GM19240 (cell line): ENCODE data around the genes FOXO3 and ARMC2.

GRCh38 chr6:107153958-107154542, 38.7 kb upstream of the BEND3 start:
- RRBS = no CpG with 5 or more reads among the region's 9 CpGs

GRCh38 chr6:107730695-107731353, 93.3 kb downstream of the SCML4 start:
- RRBS = no CpG with 5 or more reads among the region's 6 CpGs

DNA sequence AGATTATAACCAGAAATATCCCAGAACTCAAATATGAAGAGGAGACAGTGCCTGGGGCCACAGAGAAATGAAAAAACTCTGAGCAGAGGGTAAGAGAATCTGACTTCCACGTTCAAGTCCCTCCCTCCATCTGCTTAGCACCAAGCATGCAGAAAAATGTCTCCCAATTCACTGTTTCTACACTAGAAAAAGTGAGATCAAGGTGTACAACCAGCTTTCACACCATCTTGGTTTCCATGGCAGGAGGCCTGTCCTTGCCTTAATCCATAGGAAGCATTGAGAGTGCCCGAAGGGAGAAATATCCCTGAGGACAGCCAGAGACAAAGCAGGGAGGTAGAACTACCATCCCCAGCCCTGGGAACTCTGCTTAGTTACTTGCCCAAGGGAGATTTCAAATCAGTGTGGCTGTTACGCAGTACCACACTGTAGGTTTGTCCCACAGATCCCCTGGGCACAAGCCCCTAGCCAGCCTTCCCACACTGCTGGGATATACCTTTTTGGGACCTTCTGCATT, 82.9 kb downstream of the SCML4 start:
- RRBS = no CpG with 5 or more reads among the region's 3 CpGs

DNA sequence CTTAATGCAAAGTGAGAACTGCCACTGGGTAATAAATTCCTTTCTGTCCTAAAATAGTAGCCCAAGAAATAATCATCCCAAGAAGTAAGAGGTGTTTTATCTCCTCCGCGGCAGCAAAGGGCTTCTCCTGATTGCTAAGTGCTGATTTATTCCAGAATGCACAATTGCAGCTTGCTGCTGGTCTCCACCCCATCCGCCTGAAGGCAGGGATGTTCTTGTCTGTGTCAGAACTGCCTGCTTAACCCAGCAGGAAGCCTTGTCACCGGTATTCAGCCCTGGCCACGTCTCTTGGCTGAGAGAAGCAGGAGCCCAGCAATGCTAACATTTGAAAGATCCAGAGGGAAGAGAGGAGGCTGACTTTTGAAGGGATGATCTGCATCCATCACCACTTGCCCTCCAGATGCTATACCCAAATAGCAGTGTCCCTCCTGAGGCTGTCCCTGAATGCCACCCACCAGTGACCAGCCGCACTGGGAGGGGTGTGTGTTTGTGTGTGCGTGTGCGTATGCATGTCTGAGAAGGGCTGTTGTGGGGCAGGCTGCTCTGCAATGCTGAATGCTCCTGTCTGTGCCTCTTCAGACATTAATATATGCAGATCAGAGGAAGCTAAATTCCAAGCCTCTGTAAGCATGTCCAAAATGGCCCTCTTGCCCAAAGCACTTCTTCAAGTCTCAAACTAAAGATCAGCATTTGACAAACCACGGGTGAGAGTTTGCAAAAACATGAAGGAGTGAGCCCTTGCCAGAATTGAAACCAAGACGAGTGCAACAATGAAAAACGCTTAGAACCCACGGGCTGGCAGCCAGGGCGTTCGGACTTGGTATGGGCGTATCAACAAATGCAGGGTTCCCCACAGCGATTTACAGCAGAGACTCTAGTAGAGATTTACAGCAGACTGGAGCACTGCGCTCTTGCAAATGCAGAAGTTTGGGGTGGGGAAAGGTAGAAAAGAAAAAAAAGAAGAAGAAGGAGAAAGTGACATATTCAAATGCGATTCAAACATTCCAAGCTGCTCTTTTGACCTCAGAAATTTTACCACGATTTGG, 3.9 kb downstream of the SCML4 start:
- RRBS = no CpG with 5 or more reads among the region's 19 CpGs

- RRBS = no CpG with 5 or more reads among the region's 4 CpGs
These were observed 57.0 kb upstream of the SCML4 start for GRCh38 chr6:107880947-107881620.

GRCh38 chr6:108043307-108044199, 31.0 kb downstream of the OSTM1 start:
- RRBS = no CpG with 5 or more reads among the region's 7 CpGs

GRCh38 chr6:108364526-108364824, 69.6 kb downstream of the AFG1L start:
- RRBS = no CpG with 5 or more reads among the region's 3 CpGs

- RRBS = no CpG with 5 or more reads among the region's 3 CpGs
These were observed 107.0 kb upstream of the FOXO3 start for GRCh38 chr6:108453601-108454154.

- RRBS = 10% methylated on average over 35 of the region's 112 CpGs
These were observed at the start of gene FOXO3 for GRCh38 chr6:108560477-108561353. FOXO3 (plus strand) TSS chr6:108560917.

DNA sequence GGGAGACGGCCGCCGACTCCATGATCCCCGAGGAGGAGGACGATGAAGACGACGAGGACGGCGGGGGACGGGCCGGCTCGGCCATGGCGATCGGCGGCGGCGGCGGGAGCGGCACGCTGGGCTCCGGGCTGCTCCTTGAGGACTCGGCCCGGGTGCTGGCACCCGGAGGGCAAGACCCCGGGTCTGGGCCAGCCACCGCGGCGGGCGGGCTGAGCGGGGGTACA, 549 bp downstream of the FOXO3 start:
- RRBS = no CpG with 5 or more reads among the region's 30 CpGs

DNA sequence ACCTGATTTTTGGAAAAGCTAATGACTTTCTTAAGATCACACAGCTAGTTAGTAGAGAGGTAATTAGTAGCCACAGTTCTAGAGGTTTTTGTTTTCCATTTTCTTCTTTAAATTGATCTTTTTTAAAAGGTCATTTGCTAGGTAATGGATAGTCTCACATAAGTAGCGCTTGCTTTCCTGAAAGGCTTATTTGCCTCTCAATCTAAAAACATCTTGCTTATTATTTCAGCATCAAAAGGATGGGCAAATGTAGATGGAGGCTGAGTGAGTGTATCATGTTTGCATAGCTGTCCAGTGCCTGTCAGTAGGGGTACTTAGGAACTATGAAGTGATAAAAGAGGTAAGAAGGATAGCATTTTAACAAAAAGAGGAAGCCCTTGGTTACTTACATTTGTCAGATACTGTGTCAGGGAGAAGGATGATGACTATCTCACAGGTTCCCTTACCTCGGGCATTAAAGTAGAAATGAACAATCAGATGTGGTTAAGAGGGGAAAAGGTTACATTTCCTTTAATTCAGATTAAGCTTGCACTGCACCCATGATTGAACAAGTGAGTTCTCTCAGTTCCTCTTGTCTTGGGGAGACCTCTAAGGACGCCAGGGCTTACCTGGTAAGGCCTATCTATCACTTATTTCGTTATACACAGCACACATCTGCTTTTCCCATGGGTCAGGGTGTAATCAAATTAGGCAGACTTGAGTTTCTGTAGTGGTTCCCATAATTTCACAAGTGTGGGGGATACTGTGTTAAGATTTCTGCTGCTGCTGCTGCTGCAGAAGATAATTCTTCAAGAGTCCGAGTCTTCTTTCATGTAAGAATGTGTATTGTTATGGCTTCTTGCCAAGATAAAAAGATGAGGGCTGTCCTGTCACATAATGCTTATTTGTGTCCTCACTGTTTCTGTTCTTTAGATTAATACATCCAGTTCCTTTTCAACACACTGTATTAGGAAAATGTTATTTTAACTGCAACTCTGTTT, 4.5 kb downstream of the FOXO3 start:
- RRBS = no CpG with 5 or more reads among the region's 5 CpGs

GRCh38 chr6:108582760-108583483, 22.2 kb downstream of the FOXO3 start:
- RRBS = no CpG with 5 or more reads among the region's 7 CpGs

GRCh38 chr6:108585912-108586292, 25.2 kb downstream of the FOXO3 start:
- RRBS = no CpG with 5 or more reads among the region's 3 CpGs

DNA sequence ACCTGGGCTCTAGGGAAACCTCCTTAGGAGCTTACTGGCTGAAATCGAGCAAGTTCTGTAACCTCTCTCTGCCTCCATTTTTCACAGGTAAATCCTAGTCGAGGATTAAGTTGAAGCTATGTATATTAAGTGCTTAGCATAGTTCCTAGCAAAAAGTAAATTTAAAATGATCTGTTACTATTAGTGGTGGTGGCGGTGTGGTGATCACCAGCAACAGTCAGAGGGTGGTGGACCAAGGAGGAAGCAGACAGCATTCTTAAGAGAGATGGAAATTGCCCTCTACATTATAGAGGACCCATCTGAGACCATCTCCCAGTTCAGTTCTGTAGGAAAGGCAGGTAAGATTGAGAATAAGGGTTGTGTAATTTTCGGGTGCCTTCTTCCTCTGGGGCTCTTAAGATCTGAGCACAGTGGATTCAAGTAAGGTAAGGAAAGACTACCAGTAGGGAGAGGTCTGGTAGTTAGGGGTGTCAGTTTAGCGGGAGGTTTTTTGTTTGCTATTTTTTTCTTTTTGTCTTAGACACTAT, 68.3 kb downstream of the FOXO3 start:
- RRBS = no CpG with 5 or more reads among the region's 5 CpGs

DNA sequence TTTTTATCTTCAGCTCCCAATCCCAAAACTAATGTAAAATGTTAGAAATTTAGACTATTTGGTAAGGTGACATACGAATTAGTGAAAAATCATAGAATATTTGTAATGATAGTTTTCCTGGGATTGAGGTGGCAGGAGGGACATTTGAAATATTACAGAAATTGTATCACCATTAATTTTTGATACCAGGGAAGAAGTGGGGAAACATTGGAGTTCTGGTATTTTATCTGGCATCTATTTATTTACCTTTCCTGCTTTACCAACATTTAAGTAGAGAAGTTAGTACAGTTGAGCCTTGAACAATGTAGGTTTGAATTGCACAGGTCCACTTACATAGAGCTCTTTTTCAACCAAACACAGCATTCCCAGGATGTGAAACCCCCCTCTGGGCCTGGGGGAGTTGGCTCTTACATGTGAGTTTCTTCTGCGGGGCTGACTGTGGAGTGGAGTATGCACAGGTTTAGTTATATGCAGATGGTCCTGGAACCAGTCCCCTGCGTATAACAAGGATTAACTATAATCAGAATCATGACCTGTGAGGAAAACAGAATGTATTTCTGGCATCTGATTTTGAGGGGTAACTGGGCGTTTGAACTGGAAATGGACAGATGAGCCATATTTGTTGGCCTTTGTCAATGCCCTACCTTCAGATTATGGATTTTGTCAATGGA, 97.0 kb downstream of the FOXO3 start:
- RRBS = no CpG with 5 or more reads among the region's 4 CpGs

DNA sequence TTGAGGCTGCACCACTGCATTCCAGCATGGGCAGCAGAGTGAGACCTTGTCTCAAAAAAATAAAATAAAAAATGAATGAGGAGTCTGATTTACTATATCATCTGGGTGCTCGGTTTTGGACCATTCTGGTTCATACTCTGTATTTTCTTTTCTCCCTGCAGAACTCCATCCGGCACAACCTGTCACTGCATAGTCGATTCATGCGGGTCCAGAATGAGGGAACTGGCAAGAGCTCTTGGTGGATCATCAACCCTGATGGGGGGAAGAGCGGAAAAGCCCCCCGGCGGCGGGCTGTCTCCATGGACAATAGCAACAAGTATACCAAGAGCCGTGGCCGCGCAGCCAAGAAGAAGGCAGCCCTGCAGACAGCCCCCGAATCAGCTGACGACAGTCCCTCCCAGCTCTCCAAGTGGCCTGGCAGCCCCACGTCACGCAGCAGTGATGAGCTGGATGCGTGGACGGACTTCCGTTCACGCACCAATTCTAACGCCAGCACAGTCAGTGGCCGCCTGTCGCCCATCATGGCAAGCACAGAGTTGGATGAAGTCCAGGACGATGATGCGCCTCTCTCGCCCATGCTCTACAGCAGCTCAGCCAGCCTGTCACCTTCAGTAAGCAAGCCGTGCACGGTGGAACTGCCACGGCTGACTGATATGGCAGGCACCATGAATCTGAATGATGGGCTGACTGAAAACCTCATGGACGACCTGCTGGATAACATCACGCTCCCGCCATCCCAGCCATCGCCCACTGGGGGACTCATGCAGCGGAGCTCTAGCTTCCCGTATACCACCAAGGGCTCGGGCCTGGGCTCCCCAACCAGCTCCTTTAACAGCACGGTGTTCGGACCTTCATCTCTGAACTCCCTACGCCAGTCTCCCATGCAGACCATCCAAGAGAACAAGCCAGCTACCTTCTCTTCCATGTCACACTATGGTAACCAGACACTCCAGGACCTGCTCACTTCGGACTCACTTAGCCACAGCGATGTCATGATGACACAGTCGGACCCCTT, 102.9 kb downstream of the FOXO3 start:
- RRBS = no CpG with 5 or more reads among the region's 41 CpGs

DNA sequence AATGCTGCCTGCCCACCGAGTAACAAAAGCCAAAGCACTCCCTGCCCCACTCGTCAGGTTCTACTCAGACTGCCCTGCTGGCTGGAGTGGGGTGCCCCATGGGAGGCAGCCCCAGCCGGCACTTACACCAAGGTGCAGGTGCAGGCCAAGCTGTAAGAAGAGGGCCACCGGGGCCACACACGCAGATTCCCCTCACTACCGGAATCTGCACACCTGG, 112.3 kb downstream of the FOXO3 start:
- RRBS = 75% methylated on average over 2 of the region's 6 CpGs

DNA sequence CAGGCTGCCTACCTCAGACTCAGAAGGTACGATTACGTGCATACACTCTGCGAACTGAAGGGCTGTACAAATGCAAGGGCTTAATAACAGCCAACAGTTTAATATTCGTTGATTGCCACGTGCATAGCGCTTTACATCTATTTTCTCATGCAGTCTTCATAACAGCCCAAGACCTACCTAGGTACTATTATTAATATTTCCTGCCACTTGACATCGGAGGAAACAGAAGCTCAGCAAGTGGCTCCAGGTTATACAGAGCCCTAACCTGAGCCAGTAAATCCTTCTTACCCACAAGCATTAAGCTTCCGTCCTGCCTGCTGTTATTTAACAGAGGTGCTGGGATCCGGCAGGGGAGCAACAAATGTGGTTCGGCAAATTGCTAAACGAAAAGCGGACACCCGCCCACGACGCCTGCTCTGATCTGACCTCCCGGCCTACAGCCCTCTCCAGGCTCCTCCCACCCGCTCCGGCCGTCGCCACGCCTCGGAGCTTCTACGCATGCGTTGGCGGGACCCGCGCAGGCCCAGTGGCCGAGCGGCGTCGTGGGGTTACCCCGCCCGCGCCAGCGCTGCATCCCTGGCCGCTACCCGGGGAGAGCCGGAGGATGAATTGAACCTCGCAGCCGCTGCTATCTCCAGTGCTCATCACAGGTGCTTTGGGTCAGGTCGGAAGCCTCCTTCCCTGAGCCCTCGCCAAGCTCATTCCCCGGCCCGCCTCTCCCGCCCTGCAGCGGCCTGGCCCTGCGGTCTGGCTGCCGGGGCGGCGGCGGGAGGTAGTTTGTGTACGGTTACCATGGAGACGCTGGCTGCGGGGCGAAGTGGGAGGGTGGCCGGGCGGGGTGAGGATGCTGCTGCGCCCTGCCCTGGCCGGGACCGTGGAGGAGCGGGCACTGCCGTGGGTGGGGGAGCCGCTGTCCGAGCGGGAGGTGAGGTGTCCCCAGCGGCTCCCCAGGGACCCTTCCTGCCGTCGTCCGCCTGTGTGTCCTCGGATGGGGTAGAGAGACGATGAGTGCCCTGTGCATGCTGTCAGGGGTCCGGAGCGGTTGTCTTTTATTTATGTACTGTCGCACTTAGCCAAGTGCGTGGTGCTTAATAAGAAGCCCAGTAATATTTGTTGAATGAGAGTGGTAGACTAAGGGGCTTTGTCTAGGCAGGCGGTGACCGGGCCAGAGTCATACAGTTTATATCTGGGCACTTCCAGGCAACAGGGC, at the start of gene ARMC2:
Gene ARMC2, plus strand, starts transcription at position 526 of the 1,210 bp plus-strand sequence.
- RRBS = 2% methylated on average over 29 of the region's 77 CpGs

- RRBS = no CpG with 5 or more reads among the region's 4 CpGs
These were observed 96.1 kb downstream of the SESN1 start for GRCh38 chr6:108998344-108999217.

GRCh38 chr6:109091466-109092012, 3.1 kb downstream of the SESN1 start:
- RRBS = no CpG with 5 or more reads among the region's 3 CpGs